ENCODE data around the genes AAMDC and NARS2.

- RAMPAGE, long total RNA: no peak
- RRBS: no CpG with 5 or more reads among the region's 8 CpGs
Measured at GRCh38 chr11:76629445-76629969, 41.0 kb downstream of the LRRC32 start.

GRCh38 chr11:76765939-76766649, 17.1 kb upstream of the TSKU start:
- RAMPAGE, long total RNA: no peak
- RRBS: no CpG with 5 or more reads among the region's 7 CpGs

GRCh38 chr11:76786219-76786614, 3.1 kb downstream of the TSKU start:
- RAMPAGE, long total RNA: no peak
- RRBS: no CpG with 5 or more reads among the region's 8 CpGs

GRCh38 chr11:76792818-76793398, 9.8 kb downstream of the TSKU start:
- RAMPAGE, long total RNA: no peak
- RRBS: no CpG with 5 or more reads among the region's 7 CpGs

DNA sequence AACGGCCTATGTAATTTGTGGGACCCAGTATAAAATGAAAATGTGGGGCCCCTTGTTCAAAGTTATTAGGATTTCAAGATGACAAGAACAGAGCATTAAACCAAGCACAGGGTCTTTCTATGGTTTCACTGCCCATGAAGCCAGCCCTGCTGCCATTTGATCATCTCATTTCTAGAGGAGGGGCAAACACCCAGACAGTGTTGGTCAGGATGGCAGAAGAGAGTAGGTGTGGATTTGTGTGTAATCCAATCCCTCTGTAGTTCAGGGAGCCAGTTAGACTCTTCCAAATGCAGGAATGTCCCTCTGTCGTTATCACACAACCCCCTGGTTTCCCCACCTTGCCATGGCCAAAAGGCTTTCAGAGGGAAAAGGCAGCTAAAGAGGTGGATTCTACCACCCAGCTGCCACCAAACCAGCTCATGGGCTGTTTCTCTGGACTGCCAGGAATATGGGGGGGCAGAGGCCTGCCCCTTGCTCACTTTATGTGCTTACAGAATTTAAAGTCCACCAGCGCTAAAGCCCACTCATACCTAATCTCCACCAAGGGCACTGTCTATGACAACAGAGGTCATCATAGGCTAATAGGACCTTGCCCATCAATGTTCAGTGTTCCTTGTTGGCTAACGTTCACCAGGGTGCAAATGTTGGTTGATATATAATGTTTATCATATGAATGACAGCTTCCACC, 18.1 kb downstream of the TSKU start:
- RAMPAGE, long total RNA: no peak
- RRBS: no CpG with 5 or more reads among the region's 4 CpGs

- RAMPAGE, long total RNA: no peak
- RRBS: no CpG with 5 or more reads among the region's 10 CpGs
Measured at GRCh38 chr11:76810043-76810583, 27.0 kb downstream of the TSKU start.

GRCh38 chr11:77029566-77030335, 4.4 kb upstream of the B3GNT6 start:
- RAMPAGE, long total RNA: no peak
- RRBS: no CpG with 5 or more reads among the region's 10 CpGs

- RAMPAGE, long total RNA: no peak
- RRBS: no CpG with 5 or more reads among the region's 8 CpGs
Measured at GRCh38 chr11:77174254-77174672, 46.2 kb downstream of the MYO7A start.

GRCh38 chr11:77471317-77472148, 2.4 kb downstream of the PAK1 start:
- RAMPAGE, long total RNA: no peak
- RRBS: no CpG with 5 or more reads among the region's 3 CpGs

DNA sequence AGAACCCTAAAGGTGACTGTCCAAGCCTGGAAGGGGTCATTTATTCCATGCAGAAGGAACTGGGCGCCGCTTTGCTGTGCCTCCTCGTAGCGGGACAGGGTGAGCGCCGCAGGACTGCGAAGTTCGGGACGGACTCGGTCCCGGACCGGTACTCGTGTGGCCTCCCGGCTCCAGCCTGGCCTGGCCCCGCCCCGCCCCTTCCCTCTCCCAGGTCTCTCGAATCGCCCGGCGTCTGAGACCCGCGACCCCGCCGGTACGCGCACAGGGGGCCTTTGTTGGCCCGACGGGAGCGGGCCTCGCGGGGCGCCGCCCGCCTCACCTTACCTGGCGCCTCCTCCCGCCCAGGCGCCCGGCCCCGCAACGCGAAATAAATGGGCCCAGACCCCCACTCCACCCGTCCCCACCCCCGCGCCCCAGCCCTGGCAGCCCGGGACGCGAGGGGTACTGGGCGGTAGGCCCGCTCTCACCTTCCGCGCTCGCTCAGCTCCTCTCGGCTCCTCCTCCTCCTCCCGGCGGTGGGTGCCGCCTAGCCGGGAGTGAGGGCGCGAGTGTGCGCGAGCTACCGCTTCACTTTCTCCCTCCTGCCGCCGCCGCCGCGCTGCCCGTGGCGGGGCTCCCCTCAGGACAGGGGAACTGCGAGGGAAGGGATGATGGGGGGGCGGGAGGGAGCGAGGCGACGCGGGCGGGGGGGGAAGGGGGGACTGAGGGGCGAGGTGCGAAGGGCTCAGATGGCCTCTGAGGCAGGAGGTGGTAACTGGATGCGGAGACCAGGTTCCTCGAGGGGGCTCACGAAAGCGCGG, 609 bp downstream of the PAK1 start:
- RAMPAGE, long total RNA: no peak
- RRBS: 2% methylated on average over 29 of the region's 83 CpGs

DNA sequence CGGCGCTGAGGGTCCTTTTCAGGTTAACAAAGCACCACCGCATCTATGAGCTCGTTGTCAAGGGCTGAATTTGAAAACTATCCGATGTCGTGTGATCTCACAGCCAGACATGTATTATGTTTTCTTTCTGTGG, 515 bp upstream of the PAK1 start:
- RAMPAGE, long total RNA: no peak
- RRBS: no CpG with 5 or more reads among the region's 6 CpGs

- RAMPAGE, long total RNA: no peak
- RRBS: no CpG with 5 or more reads among the region's 7 CpGs
Measured at GRCh38 chr11:77700678-77701598, 63.3 kb upstream of the CLNS1A start.

DNA sequence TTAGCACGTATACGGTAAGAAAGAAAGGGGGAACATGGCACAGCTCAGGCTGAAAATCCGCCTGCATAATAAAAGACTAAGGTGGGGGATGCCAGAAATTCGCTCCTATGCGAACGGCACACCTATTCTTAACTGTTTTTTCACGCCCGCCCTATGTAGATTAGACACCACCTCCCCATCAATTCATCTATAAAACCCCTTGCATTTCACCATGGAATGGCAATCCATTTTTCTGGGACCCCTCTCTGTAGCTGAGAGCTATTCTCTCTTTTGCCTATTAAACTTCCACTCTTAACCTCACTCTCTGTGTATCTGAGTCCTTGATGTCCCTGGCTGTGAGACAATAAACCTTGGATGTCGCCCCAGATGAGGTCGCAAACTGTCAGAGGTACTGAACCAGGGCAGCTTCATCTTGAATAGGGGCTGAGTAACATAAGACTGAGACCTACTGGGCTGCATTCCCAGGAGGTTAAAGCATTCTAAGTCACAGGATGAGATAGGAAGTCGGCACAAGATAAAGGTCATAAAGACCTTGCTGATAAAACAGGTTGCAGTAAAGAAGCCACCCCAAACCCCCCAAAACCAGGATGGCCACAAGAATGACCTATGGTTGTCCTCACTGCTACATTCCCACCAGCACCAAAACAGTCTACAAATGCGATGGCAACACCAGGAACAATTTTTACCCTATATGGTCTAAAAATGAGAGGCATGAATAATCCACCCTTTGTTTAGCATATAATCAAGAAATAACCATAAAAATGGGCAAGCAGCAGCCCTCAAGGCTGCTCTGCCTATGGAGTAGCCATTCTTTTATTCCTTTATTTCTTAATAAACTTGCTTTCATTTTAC, 68.0 kb downstream of the RSF1 start:
- RAMPAGE, long total RNA: no peak
- RRBS: no CpG with 5 or more reads among the region's 12 CpGs

GRCh38 chr11:77821070-77821573, at the start of gene AAMDC:
AAMDC (plus strand) TSS chr11:77821144.
- RAMPAGE, long total RNA: no peak
- RRBS: no CpG with 5 or more reads among the region's 25 CpGs

GRCh38 chr11:78072850-78073146, 6.9 kb downstream of the NDUFC2 start:
- RAMPAGE, long total RNA: no peak
- RRBS: no CpG with 5 or more reads among the region's 4 CpGs

- RAMPAGE, long total RNA: no peak
- RRBS: no CpG with 5 or more reads among the region's 24 CpGs
Measured at GRCh38 chr11:78189068-78189653, 442 bp downstream of the USP35 start.

DNA sequence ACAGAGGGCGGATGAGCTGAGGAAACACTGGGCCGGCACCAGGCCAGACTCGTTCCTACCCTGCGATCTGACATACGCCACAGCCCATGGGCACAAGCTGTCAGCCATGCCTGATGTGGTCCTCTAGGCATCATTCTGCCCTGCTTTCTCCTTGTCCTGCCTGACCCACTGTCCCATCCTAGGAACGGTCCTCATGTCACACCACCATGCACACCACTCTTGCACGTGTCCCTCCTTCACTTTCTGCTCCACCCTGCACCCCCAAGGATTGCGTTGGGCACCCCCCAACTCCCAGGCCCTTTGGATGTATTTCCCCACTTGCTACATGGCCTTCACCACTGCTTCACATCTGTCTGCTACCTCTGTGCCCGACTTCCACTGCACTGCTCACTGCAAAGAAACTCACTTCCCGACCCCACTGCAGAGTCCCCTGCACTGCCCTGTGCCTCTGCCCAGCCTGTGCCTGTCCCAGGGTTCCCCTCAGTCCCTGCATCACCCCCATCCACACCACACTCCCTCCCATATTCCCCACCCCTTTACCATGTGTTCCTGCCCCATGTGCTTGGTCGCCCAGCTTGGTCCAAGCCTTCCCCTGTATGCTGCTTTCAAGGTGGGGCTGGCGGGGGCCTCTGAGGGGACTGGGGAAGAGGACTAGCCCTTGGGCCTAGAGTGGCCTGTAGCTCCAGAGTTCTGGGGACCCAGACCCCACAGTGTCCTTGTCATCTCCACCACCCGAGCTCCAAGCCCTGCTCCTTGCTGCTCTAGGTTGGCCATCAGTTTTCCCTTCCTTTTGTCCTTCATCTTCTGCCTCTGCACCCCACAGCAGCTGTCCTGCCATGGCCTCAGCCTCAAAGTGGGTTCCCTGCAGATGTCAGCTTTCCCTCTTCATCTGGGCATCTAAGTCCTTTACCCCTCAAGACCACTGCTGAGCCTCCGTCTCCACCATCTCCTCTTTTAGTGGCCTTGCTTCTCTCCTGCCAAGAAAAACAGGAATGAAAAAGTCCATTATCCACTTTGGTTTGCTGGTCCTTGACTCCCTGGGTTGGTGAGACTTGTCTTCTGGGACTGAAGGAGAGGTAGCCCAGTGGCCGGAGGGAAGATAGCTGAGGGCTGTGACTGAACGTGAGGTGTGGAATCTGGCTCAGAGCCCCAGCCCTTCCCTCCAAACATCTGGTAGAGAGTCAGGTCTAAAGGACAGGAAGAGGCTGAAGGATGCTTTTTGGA, 29.5 kb downstream of the USP35 start:
- RAMPAGE, long total RNA: no peak
- RRBS: no CpG with 5 or more reads among the region's 16 CpGs

DNA sequence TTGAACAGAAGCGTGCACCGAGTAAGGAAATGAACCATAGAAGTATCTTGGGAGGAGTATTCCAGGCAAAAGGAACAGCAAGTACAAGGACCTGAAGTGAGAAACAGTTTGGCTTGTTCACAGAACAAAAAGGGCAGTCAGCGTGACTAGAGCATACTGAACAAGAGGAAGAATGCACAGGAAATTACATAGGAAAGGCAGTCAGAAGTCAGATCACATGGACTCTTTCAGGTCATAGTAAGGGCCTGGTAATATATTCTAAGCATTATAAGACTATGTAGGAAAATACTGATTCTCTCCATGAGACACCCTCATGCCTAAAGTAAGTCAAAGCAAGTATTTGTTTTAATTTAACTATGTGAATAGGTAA, 52.3 kb upstream of the GAB2 start:
- RAMPAGE, long total RNA: no peak
- RRBS: no CpG with 5 or more reads among the region's 3 CpGs

DNA sequence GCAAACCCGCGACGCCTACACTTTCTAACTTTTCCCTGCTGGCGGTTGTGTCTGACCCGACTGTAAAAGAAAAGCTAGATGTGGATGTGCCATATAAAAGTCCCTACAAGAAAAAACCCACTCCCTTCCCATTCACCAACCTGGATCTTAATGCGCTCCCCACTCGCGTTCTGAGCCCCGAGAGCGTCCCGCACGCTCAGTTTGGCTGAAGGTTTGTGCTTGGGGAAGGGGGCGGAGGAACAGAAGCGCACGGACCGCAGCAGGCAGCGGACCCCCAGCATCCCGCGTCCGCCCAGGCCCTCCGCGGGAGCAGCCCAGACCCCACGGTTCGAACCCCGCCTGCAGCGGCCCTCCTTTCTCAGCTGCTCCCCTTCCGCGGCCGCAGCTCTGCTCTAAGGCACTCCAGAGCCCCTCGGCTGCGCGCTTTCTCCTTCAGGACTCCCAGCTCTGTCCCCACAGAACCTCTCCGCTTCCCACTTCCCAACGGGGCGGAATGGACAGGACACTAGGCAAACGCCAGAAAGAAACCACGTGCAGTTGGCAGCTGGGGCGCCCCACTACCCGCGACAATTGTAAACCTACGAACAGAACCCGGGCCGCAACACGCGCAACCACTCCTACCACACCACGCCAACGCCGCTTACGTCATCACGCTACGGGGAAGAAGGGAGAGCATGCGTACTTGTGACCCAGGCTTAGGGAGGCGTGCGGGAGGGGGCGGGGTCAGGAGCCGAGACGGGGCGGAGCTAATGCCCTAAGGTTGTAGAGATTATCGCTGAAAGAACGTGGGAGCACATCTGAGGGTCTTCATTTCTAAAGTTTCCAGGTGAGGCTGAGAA, at the start of gene NARS2:
TSS of gene NARS2 (minus strand) at position 657 of the 839 bp plus-strand sequence.
- RAMPAGE, long total RNA: no peak
- RRBS: no CpG with 5 or more reads among the region's 60 CpGs

DNA sequence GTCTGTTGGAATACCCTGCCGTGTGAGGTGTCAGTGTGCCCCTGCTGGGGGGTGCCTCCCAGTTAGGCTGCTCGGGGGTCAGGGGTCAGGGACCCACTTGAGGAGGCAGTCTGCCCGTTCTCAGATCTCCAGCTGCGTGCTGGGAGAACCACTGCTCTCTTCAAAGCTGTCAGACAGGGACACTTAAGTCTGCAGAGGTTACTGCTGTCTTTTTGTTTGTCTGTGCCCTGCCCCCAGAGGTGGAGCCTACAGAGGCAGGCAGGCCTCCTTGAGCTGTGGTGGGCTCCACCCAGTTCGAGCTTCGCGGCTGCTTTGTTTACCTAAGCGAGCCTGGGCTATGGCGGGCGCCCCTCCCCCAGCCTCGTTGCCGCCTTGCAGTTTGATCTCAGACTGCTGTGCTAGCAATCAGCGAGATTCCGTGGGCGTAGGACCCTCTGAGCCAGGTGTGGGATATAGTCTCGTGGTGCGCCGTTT, 108.4 kb upstream of the NARS2 start:
- RAMPAGE, long total RNA: no peak
- RRBS: no CpG with 5 or more reads among the region's 18 CpGs